ENCODE measurements around the genes H4C7, H2BC10, H3C10, H2BC14 and H2BC17.

DNA sequence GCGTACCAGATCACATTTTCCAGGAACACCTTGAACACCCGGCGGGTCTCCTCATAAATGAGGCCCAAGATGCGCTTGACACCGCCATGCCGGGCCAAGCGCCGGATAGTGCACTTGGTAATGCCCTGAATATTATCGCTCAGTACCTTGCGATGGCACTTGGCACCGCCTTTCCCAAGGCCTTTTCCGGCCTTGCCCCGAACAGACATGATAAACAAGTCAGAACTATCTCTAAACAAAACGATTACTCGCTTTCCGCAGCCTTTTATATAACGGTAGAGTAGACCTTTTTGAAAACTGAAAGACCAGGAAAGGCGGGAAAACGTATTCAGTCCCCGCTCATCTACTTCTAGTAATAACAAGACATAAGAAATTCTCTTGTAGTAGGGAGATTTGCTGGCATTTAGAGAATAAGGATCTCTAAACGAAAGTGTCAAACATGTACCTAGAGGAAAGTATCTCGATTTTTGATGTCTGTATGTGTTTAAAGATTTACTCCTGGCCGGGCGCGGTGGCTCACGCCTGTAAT lies at the start of gene H4C7:
Gene H4C7 (minus strand): TSS at position 228 of the 529 bp plus-strand sequence.
- RRBS, result 94% methylated on average over 9 of the region's 26 CpGs

DNA sequence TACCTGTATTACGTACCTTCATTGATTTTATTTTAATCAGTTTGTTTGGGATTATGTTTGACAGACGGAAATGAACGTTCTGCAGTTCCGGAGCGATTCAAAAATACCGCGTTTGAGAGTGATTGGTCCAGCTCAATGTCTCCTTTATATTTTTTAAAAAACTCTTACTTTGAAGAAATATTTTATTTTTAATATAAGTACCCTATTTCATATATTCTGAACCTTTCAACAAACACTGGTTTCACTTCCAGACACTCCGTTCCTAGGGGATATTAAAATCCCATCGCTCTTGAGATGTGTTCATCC lies 349 bp upstream of the H3C7 start:
- RRBS, result no CpG with 5 or more reads among the region's 9 CpGs

DNA sequence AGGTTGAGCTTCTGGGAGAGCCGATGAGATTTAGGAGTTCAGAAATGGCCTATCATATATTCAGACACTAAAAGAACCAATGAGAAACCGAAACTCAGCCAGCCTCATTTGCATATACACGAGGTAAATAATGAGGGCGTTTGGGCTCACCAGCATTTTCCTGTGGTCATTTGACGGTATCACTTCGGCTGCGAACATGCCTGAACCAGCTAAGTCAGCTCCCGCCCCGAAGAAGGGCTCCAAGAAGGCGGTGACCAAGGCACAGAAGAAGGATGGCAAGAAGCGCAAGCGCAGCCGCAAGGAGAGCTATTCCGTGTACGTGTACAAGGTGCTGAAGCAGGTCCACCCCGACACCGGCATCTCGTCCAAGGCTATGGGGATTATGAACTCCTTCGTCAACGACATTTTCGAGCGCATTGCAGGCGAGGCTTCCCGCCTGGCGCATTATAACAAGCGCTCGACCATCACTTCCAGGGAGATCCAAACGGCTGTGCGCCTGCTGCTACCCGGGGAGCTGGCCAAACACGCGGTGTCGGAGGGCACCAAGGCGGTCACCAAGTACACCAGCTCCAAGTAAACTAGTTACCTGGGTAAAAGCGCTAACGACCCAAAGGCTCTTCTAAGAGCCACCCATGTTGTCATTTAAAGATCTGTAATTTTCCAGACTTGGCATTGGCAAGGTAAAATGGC lies at the start of gene H2BC10:
Gene H2BC10 (plus strand): TSS at position 152 of the 690 bp plus-strand sequence.
- RRBS, result no CpG with 5 or more reads among the region's 36 CpGs

- RRBS, result no CpG with 5 or more reads among the region's 23 CpGs
Observed at GRCh38 chr6:26273602-26274527, 1.1 kb downstream of the H2BC10 start.

DNA sequence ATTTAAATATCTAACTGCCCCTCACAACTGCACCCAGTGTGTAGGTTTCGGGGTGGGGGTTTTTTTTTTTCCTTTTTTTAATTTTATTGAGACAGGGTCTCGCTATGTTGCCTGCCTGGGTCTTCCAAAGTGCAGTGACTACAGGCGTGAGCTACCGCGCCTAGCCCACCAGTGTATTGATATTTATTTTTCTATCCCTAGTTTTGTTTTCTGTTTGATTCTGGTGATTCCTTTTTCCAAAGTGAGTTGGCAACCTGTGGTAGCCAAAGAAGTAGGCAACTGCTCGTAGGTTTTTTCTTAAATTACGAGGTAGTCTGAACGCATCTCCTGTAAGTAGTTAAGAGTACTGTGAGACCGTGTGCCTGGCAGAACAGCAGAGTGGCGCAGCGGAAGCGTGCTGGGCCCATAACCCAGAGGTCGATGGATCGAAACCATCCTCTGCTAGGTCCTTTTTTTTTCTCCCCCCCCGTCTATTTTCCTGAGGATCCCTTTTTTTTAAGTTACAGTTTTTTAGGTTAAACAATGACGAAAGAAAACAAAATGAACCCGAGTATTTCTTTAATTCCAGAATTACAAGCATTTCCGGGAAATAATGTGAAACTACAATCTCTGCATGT lies 928 bp upstream of the H4C8 start:
- RRBS, result no CpG with 5 or more reads among the region's 18 CpGs

GRCh38 chr6:26409150-26409992 lies 7.3 kb downstream of the BTN3A1 start:
- RRBS, result 80% methylated on average over 1 of the region's 14 CpGs

GRCh38 chr6:26555181-26555593 lies 17.0 kb downstream of the HMGN4 start:
- RRBS, result no CpG with 5 or more reads among the region's 19 CpGs

DNA sequence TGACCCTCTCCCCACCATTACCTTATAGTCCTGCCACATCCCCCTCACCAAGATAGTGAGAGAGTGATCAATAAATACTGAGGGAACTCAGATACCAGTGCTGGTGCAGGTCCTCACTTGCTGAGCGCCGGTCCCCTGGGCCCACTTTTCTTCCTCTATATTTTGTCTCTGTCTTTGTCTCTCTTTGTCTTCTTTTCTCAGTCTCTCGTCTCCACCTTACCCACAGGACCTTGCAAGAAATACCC lies 17.4 kb downstream of the ZNF322 start:
- RRBS, result no CpG with 5 or more reads among the region's 3 CpGs

DNA sequence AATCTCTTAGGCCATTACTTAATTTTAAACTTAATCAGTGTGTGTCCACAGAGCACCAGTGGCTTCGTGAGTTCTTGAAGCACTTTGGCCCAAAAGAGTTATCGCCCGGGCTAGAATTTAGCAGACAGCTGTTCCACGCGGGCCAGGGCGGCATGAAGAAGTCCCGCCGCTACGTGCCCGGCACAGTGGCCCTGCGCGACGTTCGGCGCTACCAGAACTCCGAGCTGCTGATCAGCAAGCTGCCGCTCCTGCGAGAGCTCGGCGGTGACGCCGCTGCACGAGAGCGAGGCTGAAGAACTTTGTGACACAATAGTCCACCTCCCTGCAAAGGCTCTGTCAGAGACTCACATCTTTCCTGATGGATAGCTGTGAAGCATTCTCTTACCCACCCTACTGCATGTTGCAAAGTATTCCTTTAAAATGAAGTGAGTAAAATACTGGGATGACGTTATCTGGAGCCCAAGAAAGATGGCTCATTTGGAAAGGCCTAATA lies 919 bp downstream of the H2AC11 start:
- RRBS, result 3% methylated on average over 8 of the region's 25 CpGs

DNA sequence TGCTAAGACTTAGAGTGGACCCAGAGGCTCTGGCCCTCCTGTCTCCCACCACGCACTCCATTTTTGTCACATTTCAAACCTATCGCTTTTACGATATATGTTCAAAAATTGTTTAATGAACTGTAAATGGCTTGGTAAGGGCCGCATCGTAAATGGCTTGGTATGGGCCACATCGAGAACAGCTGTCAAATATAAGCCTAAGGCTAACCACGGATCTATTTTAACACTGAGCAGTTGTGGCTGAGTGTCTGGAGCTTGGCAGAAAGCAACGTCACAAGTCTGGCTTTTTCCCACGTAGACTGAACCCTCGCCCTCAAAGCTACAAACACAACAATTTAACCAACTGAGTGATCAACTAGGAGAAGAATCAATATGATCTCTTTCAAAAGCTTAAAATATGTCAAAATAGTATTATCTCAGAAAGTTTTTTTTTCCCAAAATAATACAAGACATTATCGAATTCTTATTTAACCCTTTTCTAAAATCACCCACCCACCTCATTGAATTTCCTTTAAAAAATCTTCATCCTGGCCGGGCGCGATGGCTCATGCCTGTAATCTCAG lies 29.2 kb downstream of the H2AC12 start:
- RRBS, result no CpG with 5 or more reads among the region's 14 CpGs

GRCh38 chr6:27205690-27206431 lies 41.6 kb upstream of the PRSS16 start:
- RRBS, result 16% methylated on average over 6 of the region's 29 CpGs

GRCh38 chr6:27687437-27688466 lies 120.0 kb downstream of the H2BC13 start:
- RRBS, result 4% methylated on average over 6 of the region's 61 CpGs

DNA sequence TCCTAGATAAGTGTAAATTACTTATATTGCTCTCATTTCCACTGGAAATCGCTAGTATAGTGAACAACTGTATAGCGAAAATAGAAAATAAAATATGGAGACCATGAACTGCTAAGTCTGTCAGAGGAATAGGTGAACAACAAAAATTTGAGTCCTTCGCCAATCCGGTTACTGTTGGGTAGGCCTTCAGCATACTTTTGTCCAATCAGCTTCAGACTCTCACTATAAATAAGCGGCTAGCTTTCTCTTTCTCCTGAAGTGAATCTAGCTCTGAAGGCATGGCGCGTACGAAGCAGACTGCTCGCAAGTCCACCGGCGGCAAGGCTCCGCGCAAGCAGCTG lies at the start of gene H3C10:
Gene H3C10 (plus strand): TSS at position 256 of the 341 bp plus-strand sequence.
- RRBS, result no CpG with 5 or more reads among the region's 13 CpGs

- RRBS, result 2% methylated on average over 5 of the region's 42 CpGs
Observed at GRCh38 chr6:27814896-27815818, at the start of gene H2BC14. TSS of gene H2BC14 (plus strand) at chr6:27815022.

DNA sequence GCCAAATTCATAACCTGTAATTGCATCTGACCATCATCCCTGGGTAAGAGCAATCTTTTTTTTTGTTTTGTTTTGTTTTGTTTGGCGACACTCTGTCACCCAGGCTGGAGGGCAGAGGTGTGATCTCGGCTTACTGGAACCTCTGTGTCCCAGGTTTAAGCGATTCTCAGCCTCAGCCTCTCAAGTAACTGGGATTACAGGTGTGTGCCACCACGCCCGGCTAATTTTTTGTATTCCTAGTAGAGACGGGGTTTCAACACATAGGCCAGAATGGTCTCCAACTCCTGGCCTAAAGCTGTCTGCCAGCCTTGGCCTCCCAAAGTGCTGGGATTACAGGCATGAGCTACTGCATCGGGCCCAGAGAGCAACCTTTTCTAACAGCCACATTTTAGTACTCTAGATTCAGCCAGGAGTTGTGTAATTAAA lies 1.9 kb downstream of the H4C12 start:
- RRBS, result no CpG with 5 or more reads among the region's 7 CpGs

GRCh38 chr6:27829847-27830456 lies 1.4 kb downstream of the H4C12 start:
- RRBS, result no CpG with 5 or more reads among the region's 3 CpGs

- RRBS, result no CpG with 5 or more reads among the region's 28 CpGs
Observed at GRCh38 chr6:27837647-27838205, 449 bp downstream of the H2AC15 start.

DNA sequence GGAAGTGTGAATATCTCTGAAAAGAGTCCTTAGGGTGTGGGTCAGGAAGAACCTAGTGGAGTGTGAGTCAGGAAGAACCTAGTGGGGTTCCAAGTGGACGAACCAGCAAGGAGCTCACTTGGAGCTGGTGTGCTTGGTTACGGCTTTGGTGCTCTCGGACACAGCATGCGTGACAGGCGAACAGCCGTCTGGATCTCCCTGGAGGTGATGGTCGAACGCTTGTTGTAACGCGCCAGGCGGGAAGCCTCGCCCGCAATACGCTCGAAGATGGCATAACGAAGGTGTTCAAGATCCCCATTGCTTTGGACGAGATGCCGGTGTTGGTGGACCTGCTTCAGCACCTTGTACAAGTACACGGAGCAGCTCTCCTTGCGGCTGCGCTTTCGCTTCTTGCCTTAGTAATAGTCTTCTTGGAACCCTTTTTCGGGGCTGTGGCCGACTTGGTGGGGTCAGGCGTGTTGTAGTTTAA lies 1.1 kb upstream of the H2AC16 start:
- RRBS, result no CpG with 5 or more reads among the region's 25 CpGs

DNA sequence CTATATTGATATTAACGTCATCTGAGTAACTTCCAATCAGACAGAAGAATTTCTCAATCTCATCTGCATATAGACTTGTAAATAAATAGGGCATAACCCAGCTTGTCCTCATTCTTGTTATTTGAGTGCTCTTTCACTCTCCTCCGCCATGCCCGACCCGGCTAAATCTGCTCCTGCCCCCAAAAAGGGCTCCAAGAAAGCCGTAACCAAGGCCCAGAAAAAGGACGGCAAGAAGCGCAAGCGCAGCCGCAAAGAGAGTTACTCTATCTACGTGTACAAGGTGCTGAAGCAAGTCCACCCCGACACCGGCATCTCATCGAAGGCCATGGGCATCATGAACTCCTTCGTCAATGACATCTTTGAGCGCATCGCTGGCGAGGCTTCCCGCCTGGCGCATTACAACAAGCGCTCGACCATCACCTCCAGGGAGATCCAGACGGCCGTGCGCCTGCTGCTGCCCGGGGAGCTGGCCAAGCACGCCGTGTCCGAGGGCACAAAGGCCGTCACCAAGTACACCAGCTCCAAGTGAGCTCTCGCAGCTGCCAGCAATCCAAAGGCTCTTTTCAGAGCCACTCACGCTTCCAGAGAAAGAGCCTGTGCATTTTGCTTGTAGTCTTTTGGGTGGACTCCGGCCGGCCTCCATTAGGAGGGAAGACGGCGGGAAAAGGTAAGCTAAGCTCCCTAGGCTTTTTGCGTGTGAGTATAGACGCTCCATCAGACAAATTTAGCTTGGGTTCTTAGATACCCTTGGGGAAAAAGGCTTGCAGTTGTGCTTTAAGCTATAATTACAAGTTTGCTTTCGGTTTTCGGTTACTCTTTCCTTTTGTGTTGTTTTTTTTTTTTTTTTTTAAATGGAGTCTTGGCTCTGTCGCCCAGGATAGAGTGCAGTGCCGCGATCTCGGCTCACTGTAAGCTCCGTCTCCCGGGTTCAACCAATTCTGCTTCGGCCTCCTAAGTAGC lies at the start of gene H2BC17:
Gene H2BC17 (plus strand): TSS at position 111 of the 960 bp plus-strand sequence.
- RRBS, result no CpG with 5 or more reads among the region's 46 CpGs